Skeletal muscle cell (primary cell): ENCODE measurements around the genes COL8A2 and THRAP3.

DNA sequence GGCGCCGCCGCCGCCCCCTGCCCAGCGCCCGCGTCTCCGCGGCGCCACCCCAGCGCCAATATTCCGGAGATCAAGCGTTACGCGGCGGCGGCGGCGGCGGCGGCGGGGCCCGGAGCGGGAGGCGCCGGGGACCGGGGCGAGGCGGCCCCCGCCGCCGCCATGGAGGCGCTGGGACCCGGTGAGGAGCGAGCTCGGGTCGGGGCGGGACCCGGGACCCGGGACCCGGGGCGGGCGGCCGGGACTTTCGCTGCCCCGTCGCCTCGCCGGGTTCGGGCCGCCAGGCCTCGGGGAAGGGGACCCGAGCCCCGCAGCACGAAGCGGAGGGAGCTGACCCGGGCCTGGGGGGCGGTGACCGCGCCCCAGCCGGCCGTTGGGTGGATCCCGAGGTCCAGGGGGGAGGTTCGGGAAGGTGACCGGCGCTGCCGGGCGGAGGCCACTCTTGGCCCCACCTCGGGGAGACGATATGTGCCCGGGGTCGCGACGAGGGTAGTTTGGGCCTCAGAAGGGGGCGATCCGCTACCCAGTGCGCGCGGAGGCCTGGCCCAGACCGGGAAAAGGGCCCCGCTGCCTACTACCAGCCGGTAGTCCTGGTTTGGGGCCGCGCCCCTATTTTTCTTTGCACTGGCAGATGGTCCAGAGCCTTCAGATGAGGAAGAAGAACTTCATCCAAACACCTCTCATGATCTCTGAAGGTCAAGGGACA, 593 bp downstream of the AGO4 start:
- RRBS, result 1% methylated on average over 58 of the region's 84 CpGs

- RRBS, result no CpG with 5 or more reads among the region's 3 CpGs
Measured at GRCh38 chr1:35817455-35818146, 9.8 kb downstream of the AGO4 start.

DNA sequence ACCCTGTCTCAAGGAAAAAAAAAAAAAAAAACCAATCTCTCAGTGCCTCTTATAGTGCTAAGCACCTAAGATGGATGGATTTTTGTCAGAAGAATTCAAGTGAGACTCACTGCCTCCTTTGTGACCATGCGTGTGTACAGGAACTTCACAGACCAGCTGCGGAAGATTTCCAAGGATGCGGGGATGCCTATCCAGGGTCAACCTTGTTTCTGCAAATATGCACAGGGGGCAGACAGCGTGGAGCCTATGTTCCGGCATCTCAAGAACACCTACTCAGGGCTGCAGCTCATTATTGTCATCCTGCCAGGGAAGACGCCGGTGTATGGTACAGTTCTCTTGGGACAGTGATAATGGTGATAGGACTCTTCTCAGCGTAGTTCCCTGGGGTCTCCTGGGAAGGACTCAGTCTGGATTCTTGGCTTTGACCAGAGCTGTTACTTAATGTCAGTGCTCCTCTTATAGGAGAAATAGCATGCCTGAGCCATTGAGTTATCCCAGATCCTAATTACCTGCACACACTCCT, 23.8 kb downstream of the AGO1 start:
- RRBS, result 94% methylated on average over 3 of the region's 8 CpGs

GRCh38 chr1:35915222-35915706, 15.6 kb upstream of the AGO3 start:
- RRBS, result no CpG with 5 or more reads among the region's 9 CpGs

DNA sequence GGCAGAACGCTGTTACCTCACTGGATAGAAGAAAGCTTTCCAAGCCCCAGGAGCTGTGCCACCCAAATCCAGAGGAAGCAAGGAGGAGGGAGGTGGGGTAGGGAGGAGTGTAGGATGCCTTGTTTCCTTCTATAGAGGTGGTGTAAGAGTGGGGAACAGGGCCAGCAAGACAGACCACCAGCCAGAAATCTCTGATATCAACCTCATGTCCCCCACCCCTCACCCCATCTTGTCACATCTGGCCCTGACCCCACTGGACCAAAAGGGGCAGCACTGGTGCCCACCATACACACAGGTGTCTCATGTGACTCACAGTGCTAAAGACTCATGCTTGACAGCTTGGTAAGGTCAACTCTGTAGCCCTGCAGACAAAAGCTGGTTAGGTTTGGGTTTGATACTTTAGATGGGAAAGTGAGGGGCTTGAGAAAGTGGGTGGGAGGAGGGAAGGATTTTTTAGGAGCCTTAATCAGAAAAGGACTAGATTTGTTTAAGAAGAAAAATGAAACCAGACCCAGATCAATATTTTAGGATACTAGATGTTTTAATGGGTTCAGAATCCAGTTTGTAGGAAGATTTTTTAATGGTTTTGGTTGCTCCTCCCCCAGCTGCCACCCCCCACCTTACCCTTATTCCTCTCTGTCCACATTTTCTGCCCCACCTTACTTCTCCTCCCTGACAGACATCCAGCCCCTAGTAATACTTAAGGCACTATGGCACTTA, 11.1 kb upstream of the AGO3 start:
- RRBS, result no CpG with 5 or more reads among the region's 1 CpG

DNA sequence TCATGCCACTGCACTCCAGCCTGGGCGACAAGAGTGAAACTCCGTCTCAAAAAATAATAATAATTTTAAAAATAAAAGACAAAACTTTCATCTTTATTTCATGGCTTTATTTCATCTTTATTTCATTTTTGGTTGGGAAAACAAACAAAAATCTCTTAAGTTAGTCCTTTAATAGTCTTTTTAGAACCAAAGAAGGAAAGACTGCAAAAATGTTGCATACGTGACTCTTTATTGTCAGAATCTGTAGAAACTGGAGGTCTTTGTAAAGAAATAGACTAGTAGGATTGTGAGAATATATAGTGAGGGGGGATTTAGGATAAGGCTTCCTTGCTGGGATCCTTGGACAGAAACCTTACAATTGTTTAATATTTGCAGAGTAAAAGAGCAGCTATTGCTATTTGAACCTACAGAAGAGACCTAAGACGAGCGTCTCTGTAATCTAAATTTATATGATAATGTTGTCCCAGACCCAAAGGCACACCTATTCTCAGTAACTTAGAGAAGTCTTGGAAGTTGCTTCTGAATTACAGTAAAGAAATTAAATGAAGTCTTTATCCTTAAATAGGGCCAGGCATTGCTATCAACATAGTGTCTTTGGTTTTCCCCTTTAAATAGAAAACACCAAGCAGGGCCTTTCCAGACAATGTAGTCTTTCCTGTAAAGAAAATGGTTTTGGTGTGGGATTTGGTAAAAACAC, 17.2 kb upstream of the TEKT2 start:
- RRBS, result no CpG with 5 or more reads among the region's 5 CpGs

DNA sequence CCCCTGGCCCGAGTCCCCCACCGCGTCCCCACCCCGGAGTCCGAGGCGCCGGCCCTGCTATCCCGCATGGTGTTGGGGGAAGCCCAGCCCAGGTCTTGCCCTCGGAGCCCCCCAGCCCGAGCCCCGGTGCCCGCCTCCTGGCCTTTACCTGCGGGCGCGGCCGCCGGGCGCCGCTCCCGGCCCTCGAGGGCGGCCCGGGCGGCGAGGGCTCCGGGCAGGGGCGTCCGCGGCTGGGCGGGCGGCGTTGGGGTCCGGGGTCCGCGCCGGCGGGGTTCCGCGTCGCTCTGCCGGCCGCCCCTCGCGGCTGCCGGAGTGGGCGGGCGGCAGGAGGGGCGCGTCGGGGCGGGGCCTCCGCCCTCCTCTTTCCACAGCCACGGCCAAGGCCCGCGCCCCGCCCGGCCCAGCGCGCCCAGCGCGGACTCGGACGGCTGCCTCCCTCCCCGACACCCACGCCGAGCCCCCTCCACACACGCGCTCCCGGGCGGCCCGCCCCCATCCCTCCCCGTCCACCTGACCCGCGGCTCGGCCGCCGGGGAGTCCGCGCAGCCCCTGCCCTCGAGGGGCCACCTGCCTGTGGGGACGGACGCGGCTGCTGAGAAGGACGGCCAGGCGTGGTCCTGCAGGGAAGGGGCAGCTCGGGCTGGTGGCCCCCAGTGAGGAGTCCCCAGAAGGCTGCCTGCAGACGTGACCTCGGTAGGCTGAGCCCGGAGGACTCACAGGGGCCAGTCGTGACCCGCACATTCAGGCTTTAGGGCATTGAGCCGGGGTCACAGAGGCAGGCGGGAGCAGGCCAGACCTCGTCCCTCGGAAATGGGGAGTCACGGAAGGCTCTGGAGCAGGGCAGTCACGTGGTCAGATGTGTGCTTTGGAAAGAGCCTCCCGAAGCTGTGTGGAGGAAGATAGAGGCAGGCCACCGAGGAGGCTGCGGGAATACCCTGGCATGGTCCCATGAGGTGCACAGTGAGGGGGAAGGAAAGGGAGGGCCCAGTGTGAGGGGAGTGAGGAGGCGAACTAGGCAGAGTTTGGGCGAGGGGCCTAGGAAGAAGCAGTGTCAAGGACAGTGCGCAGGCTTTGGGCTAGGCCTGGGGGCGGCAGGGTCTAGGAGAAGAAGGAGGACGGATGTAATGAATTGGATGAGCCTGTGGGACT, at the start of gene COL8A2:
Gene COL8A2 (minus strand): TSS at position 314 of the 1,149 bp plus-strand sequence.
- RRBS, result 5% methylated on average over 57 of the region's 105 CpGs

DNA sequence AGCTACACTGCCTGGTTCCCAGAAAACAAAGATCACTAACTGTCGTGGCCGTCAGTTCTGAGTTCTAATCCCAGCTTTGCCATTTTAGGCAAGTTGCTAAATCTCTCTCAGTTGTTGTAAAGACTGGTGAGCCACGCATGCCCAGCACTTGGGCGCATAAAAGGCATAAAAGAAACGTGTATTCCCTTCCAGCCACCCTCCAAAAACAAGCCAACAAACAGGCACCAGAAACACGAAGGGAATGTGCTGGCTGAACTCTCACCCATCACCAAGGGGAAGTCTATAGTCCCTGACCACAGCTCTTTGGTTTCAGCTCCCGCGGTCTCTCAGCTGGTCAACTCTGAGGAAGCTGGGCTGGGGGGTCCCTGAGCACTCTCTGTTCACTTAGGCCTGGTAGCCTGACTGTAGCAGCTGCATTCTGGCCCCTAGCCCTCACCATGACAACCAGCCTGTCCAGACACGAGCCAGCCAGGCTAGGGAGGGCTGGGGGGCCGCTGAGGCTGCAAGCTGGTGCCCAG, 883 bp upstream of the TRAPPC3 start:
- RRBS, result no CpG with 5 or more reads among the region's 10 CpGs

DNA sequence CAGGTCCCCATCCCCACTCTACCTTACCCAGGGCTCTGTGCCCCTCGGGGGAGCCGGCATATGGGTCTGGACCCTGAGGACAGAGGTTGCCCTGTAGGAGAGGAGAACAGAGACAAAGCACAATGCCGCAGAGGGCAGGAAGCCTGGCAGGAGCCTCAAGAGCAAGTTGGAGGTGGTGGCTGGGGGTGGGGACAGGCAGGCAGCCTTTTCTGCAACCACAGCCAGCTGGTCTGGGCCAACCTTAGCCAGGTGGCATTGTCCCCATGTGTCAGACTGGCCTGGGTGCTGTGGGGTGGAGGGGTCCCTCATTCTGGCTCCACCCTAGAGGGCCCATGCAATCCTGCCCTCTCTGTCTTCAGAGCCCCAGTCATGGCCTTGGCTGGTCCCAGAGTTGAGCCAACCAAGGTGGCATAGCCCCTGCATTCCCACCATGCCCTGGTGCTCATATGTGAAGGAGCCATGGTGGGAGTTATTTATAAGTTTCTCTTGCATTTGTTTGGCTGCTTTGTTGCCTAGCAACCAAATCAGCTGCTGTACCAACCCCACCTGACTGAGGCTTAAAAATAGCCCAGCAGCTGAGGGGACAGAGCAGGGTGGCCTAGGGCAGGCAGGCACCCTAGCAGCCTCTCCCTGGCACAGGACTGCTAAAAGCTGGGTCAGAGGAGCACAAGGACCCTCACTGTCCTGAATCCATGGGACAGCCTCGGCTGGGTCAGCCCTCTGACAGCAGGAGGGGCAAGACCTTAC, 19.3 kb downstream of the MAP7D1 start:
- RRBS, result no CpG with 5 or more reads among the region's 4 CpGs

DNA sequence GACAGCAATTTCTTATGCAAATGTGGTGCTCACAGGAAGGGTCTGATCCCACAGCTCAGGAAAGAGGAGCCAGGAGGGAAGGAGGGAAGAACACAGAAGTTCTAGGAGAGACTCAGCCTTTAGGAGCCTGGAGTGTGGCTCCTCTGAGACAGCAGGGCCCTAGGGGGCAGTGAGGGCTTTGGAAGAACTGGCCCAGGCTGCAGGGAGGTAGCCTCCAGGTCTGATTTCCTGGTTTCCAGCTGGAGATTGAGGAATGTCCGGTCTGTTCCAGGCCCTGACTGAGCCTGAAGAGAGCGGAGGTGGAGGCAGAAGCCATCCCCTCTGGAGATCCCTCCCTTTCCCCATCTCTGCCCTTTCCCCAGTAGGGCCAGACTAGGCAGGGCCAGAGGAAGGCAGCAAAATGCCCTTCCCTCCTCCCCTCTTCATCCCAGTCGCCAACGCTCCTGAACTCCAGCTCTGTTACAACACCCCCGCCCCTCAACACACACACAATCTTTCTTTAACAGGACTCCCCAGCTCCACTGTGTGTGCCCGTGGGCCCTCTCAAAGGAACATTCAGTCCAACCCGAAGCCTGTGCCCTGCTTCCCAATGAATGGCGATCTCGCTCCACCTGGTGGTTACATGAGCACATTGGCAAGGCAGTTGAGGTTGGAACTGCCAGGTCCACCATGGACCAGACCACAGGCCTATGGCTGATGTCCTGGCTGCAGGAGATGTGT, 31.9 kb downstream of the MAP7D1 start:
- RRBS, result no CpG with 5 or more reads among the region's 9 CpGs

GRCh38 chr1:36212891-36213286, 11.4 kb upstream of the THRAP3 start:
- RRBS, result no CpG with 5 or more reads among the region's 1 CpG

DNA sequence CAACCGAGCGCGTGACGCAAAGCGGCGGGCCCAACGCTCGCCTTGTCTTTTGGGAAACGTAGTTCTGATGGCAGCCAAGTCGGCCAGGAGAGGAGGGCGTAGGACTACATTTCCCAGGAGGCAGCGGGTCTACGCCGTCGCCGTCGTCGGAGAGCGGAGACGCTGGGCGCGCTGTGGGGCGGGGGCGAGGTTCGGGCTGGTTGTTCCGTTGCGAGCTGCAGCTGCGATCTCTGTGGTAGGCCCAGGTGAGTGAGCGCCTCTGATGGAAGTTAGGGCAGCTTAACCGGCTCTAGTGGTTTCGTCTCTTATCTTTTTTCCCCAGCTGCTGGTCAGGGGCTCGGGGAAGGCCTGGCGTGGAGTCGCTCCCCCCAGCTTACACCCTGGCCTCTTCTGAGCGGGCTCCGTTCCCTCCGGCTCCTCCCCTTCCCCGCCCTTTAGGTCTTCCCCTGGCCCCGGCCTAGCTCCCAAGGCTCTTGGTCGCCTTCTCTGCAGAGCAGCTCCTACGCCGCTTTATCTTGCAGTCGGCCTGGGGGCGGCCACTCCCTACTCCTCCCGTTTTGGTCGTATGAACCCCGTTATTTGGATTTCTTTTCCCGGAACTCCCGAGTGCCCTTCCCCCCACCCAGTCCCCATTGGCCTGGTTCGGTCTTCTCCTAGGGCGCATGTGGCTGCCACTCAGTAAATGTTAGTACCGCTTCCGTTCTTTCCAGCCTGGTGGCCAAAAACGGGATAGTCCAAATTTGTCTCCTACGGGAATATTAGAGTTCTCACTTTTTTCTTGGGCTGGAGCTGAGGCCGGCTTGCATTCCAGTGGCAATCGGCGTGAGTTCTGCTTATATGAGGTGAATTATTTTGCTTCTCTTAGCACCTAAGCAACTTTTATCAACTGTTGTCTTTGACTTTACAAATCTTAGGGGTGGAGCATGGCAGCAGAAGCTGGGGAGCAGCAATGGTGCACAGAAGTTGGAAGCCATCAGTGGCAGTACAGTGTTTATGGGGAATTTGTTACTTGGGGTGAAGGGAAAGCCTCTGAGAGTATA, at the start of gene THRAP3:
Gene THRAP3 (plus strand): TSS at position 183 of the 1,040 bp plus-strand sequence.
- RRBS, result 30% methylated on average over 2 of the region's 58 CpGs

- RRBS, result no CpG with 5 or more reads among the region's 12 CpGs
Measured at GRCh38 chr1:36243188-36243766, 19.0 kb downstream of the THRAP3 start.

- RRBS, result no CpG with 5 or more reads among the region's 5 CpGs
Measured at GRCh38 chr1:36248334-36248967, 24.2 kb downstream of the THRAP3 start.

DNA sequence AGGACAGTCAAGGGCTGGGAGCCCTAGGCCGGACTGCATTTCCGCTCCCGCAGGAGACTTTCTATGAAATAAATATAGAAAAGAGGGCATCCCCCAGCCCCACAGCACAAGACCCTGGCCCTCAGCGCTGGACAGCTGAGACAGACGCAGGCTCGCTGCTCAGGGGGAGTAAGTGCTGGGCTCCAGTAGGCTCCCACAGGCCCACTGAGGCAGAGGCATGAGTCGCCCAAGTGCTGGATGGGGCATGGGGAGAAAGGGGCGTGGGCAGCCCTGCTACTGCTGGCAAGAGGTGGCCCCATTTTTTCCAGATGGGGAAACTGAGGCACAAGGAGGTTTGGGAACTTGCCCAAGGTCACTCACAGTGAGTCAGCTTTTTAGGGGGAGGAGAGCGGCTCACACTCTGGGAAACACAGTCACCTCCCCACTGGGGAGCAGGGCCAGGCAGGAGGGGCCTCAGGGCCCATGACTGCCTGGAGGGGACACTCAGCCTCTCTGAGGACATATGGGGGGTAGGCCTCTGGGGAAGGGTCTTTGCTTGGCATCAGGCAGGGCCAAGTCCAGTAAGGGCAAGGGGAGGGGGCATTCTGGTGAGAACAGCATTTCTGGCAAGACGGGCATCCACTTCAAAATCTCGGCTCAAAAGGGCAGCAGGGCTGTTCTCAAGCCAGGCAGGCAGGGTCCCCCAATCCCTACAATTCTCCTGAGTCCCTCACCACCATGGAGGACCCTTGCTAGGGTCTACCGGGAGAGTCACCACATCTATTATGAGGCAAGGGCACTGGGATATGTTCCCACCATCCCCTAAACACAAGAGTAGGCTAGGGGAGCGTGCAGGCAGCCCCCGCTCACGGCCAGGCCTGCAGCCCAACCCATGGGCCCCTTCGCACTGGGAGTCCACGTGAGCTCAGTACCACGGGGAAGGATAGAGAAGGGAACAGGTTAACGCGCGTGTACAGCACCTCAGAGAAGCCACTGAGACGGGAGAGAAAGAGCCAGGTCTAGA, 16.8 kb upstream of the EVA1B start:
- RRBS, result 100% methylated on average over 1 of the region's 22 CpGs

GRCh38 chr1:36368701-36369502, 16.8 kb downstream of the STK40 start:
- RRBS, result no CpG with 5 or more reads among the region's 4 CpGs

GRCh38 chr1:36400763-36401426, 3.2 kb upstream of the LSM10 start:
- RRBS, result 77% methylated on average over 4 of the region's 22 CpGs

DNA sequence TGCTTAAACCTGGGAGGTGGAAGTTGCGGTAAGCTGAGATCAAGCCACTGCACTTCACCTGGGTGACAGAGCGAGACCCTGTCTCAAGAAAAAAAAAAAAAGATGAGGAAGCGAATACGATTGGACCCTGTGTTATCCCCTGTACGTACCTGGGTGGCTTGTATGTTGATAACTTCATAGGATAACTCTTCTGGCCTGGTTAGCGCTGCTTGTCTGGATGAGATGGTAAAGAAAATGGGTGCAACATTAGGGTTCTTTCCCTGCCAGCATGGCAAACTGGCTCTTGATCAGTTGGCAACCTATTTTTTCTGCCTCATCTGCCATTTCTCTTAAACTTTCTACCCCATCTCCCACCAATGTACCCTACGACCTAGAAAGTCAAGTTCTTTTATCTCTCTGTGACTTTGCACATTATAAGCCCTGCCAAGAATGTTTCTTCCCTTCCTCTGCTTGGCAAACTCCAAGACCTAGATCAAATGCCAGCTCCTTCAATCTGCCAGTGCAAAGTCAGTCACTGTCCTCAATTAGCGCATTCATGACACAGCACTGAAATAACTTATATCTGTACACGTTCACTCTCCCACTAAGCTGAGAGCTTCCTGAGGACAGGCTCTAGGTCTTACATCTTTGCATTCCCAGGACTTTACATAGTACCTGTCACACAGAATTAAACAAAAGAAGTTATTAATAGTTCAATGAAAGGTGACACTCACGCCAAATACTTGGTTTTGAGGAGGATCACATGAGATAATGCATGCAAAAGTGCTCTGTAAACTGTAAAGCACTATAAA, 21.3 kb upstream of the LSM10 start:
- RRBS, result no CpG with 5 or more reads among the region's 10 CpGs

DNA sequence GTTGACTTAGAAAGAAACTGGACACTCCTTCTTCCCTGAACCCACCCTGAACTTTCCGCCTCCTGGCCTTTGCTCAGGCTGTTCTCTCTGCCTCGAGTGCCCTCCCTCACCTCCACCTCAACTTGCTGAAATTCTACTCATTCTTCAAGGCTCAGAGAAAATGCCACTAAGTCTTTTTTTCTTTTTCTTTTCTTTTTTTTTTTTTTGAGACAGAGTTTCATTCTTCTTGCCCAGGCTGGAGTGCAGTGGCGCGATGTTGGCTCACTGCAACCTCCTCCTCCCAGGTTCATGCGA, 4.4 kb upstream of the CSF3R start:
- RRBS, result no CpG with 5 or more reads among the region's 5 CpGs

DNA sequence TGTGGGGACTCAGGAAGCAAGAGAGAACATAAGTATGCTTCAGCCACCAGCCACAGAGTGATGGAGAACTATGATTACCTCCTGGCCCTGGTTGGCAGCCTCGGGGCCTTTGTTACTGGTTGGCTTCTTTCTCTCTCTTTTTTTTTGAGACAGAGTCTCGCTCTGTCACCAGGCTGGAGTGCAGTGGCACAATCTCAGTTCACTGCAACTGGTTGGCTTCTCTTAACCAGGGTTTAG, 29.2 kb upstream of the GRIK3 start:
- RRBS, result no CpG with 5 or more reads among the region's 2 CpGs